SJSA1 (cell line): ENCODE results near the gene CDK7.

- RAMPAGE, long total RNA, result no peak
These were observed 72.7 kb downstream of the PIK3R1 start for GRCh38 chr5:68287934-68288913.

- RAMPAGE, long total RNA, result no peak
These were observed 73.4 kb downstream of the PIK3R1 start for GRCh38 chr5:68289017-68289224.

DNA sequence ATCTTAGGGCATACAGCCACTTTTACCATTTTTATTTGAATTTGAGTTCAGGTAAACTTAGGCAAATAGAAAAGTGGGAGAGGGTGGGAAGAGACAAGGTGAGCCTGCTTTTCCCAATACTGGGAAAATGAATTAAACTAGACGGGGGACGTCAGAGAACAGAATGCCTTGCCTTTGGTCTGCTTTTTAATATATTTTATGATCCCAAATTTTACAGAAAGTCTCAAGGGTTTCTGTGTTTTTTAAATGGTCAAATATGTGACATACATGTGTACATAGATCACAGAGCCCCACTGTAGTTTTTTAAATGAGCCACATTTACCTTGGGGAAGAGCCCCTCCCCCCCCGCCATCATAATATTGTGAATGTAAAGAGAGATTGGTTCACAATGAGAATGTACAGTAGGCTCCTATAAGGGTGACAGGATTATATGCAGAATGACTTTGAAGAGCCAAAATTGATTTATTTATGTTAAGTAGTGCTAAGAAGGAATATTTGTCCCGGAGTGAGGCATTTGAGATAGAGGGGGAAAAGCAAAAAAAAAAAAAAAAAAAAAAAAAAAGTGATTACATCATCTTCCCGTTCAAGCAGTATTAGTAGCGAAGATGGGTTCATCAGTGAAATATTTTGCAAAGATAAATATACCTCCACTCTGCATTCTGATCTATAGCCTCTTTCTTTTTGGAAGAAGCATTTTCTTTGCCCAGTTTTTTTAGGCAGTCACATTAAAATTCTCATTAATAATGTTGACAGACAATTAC, 73.8 kb downstream of the PIK3R1 start:
- RAMPAGE, long total RNA, result no peak

DNA sequence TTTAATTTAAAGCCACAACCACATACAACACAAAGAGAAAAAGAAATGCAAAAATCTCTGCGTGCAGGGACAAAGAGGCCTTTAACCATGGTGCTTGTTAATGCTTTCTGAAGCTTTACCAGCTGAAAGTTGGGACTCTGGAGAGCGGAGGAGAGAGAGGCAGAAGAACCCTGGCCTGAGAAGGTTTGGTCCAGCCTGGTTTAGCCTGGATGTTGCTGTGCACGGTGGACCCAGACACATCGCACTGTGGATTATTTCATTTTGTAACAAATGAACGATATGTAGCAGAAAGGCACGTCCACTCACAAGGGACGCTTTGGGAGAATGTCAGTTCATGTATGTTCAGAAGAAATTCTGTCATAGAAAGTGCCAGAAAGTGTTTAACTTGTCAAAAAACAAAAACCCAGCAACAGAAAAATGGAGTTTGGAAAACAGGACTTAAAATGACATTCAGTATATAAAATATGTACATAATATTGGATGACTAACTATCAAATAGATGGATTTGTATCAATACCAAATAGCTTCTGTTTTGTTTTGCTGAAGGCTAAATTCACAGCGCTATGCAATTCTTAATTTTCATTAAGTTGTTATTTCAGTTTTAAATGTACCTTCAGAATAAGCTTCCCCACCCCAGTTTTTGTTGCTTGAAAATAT, 82.4 kb downstream of the PIK3R1 start:
- RAMPAGE, long total RNA, result no peak

GRCh38 chr5:68746601-68747438, 347.0 kb upstream of the SLC30A5 start:
- RAMPAGE, long total RNA, result no peak

DNA sequence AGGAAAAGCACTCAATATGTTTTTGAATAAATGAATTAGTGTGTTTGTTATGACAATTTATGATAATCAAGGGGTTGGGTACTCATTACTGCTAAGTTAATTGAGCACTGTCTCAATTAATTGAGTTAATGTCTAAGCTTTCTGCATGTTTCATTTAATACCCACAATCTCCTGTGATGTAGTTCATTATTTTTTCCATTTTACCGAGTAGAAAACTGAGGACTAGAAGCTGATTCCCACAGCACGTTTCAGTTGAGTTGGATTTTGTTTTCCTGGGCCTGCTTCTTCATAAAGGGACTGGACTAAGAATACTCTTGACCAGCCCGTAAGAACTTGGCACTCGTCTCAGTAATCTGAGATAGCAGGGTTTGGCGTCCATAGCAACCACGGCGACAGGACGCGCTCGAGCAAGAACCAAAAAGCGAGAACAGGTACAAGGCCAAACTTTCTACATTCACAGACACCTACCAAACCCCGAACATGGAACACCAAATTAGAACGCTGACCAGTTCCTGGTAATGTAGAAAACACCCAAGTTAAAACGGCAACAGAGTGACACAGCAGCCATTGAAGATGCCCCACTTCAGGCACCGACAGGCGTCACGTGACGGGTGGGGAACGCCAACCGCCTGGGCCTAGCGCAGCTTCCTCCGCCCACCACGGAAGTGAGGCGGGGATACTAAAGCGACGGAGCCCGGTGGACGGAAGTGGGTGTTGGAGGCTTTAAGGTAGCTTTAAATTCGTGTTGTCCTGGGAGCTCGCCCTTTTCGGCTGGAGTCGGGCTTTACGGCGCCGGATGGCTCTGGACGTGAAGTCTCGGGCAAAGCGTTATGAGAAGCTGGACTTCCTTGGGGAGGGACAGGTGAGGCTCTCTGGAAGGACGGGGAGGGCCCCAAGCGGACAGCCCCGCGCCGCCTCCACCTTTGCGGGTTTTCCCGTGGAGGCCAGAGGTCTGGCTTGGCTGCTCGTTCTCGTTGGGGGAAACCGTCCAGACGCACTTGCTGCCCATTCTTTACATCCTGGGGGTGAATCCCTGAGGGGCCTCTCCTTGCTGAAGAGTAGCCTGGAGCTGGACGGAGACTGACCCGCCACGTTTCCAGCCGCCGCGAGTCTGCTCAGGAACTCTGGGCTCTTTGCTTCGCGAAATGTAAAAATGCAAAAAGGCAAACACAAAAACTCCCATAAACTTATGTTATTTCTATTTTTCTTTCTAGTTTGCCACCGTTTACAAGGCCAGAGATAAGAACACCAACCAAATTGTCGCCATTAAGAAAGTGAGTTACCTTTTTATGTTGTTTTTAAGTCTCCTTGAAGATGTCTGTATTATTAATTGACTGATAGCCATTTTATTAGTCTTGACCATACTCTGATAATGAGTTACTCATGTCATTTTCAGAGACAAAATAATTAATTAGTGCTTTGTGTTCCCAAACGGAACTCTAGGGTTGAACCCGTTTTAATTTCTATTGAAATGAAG, at the start of gene CDK7:
CDK7 (plus strand) TSS at position 707 of the 1,477 bp plus-strand sequence.
- RAMPAGE, long total RNA, result no peak

GRCh38 chr5:69300911-69301391, 31.6 kb downstream of the CCDC125 start:
- RAMPAGE, long total RNA, result no peak

DNA sequence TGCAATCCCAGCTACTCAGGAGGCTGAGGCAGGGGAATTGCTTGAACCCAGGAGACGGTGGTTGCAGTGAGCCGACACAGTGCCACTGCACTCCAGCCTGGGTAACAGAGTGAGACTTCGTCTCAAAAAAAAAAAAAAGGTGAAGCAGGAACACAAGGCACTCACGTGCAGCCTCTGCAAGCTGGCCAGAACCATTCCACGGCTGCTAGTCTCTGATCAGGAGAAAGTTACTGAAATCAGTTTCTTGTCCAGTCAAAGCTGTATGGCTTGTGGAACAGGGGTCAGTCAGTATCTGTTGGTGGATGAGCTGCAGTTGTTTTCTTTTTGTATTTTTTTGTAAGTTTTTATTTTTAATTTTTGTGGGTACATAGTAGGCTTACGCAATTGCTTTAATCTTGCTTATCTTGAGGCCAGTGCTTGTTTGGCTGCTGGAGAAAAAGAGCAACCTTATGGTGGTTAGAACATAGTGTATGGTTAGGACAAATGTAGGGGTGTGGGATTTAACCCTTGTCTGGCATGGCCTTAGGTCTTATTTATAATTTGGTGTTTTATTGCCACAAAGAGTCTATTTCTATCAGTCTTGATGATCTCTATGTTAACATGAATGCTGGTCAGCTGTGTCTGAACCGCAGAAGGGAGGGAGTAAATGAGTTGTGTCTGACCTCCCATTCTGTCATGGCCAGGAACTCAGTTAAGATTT, 32.7 kb upstream of the GTF2H2C start:
- RAMPAGE, long total RNA, result no peak

DNA sequence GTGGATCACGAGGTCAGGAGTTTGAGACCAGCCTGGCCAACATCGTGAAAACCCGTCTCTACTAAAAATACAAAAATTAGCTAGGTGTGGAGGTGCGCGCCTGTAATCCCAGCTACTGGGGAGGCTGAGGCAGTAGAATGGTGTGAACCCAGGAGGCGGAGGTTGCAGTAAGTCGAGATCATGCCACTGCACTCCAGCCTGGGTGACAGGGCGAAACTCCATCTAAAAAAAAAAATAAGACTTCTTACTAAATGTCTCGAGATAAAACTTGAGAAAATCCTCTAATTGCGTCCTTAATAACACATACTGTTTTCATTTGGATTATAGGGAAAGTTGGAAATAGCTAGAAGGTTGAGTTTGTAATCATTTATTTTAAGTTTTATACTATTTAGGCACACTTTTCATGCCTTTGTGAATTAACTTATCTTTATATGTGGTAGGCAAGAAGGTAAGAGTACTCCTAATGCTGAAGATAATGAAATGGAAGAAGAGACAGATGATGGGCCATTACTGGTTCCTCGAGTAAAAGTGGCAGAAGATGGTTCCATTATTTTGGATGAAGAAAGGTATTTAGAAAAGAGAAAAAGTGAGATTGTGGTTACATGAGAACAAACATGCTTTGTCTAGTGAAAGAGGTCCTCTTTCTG, 10.3 kb downstream of the BDP1 start:
- RAMPAGE, long total RNA, result no peak

GRCh38 chr5:71932453-71933453, 174.5 kb upstream of the MAP1B start:
- RAMPAGE, long total RNA, result no peak

DNA sequence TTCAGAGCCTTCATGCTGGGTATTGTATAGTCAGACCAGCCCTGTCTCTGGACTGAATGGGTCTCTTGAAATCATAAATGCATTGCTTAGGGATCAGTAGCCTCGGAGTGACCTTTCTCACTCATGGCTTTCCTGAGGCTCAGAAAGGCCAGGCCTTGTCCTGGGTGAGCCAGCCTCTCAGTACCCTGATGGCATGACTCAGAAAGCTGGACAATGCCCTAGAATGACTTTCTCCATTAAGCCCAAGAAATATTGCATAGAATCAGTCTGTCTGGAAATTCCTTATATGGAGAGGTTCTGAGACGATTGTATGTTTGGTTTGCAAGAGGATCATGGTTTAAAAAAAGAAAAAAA, 34.1 kb downstream of the MAP1B start:
- RAMPAGE, long total RNA, result no peak

DNA sequence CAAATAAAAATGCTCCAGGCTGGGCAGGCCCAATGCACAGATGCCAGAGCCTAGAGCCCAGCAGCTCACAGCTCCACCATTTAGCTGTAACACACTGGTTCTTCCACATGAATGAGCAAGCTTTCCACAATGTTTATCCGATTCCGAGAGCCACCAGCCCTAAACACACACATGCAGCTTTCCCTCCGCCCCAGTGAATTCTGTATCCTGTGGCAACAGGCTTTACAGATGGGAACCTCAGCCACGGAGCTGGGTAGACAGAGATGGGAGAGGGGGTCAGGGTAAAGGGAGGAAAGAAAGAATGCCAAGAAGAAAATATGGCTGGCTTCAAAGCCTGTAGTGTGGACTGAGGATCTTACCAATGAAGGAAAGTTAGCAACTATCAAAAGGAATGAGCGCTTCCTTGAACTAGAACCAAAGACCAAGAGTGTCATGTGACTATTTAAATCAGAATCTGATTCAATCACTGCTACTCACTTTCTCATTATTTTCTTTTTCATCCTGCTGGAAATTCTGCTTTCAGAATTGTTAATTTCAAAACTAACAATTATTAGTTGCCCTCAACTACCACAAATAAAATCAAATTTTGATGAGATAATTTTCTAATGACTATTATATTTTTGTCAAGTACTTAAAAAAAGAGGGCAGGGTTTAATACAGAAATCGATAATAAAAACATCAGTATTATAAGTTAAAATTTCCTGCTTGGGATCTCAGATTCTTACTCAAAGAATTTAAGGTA, 77.0 kb downstream of the MRPS27 start:
- RAMPAGE, long total RNA, result no peak

DNA sequence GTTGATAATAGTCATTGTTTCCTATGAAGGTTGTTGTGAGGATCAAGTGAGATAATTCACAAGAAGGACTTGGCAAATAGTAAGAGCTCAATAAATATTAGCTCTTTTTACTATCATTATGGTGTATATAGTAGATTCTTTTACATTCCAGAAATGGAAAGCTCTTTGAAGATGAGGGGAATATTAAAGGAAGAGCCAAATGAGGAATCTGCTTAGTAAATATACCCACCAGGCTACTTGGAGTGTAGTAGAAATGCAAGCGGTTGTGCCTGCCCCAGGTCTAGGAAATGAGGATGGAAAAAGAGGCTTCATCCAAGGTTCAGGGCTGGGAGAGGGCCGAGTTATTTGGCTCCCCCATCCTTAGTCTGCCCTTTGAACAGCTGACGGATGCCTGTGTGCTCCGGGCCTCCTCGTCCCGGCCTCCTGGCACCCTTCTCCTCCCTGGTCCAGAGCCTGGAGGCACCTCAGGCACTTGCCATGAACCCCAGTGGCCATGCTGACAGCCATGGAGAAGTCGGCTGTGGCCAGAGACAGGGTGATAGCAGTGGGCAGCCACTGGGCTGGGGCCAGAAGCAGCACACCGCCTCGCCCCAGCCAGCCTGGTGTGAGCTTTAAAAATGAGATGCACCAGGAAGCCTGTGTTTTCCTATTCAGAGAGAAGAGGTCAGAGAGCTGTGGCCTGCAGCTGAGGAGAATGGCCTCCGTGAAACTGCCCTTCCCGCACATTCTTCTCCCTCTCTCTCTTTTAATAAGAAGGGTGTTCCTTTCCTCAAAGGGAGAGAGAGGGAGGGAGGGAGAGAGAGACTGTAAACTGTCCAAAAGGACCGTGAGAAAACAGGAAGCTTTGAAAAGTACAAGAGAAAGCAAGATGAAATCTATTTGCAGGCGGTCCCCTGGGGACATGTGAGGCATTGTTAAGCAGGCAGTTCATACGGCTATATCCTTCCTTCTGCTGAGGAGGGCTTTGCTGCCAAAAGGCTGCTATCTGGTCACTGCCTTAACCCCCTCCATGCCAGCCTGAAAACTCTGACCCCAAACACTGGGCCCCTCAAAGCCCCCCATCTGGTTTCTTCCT, 55.4 kb downstream of the ZNF366 start:
- RAMPAGE, long total RNA, result no peak

DNA sequence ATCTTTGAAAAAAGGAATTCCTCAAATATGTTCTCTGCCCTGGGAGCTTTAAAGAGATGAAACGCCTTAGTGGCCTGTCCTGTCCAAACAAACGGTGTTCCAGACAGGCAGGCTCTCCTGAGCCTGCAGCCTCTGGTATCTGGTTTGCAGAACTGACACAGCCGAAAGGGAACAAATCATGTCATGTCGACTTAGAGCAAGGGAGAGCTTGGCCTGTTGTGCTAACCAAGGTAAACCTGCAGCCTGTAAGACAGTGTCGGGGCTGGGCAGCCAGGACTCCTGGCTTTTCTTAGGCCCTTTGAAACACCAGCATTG, 336 bp upstream of the ZNF366 start:
- RAMPAGE, long total RNA, result no peak

- RAMPAGE, long total RNA, result no peak
These were observed 53.2 kb upstream of the ZNF366 start for GRCh38 chr5:72560420-72560770.

DNA sequence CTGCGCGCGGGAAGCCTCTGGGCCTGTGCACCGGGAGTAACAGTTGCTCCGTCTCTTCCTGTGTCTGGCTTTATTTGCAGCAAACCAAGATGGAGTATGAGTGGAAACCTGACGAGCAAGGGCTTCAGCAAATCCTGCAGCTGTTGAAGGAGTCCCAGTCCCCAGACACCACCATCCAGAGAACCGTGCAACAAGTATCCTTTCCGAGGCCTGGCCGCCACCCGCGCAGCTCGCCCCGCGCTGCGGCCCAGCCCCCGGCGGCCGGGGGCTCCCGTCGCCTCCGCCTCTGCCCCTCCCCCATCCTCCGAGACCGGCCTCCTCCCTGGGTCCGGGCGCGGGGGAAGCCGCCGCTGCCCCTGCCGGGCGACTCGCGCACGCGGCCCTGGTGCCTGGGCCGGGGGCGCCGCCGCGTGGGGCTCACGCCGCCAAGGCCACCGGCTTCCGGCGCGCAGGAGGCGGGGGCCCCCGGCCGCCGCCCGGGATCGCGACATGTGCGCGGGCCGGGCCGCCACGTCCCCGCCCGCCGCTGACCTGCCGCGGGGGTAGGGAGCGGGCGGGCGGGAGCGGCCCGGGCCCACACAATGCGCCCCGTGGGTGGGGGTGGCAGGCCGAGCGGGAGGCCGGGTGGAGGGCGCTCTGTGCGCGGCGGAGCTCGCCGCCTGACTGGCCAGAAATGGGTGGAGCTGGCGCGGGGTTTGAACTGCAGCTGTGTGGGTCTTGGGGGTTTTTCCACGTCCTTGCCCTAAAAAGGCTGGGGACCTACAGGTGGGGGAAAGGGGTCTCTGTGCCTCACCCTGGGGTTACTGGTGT, 32.0 kb downstream of the TNPO1 start:
- RAMPAGE, long total RNA, result no peak

GRCh38 chr5:73182145-73182695, 9.2 kb downstream of the TMEM174 start:
- RAMPAGE, long total RNA, result no peak

DNA sequence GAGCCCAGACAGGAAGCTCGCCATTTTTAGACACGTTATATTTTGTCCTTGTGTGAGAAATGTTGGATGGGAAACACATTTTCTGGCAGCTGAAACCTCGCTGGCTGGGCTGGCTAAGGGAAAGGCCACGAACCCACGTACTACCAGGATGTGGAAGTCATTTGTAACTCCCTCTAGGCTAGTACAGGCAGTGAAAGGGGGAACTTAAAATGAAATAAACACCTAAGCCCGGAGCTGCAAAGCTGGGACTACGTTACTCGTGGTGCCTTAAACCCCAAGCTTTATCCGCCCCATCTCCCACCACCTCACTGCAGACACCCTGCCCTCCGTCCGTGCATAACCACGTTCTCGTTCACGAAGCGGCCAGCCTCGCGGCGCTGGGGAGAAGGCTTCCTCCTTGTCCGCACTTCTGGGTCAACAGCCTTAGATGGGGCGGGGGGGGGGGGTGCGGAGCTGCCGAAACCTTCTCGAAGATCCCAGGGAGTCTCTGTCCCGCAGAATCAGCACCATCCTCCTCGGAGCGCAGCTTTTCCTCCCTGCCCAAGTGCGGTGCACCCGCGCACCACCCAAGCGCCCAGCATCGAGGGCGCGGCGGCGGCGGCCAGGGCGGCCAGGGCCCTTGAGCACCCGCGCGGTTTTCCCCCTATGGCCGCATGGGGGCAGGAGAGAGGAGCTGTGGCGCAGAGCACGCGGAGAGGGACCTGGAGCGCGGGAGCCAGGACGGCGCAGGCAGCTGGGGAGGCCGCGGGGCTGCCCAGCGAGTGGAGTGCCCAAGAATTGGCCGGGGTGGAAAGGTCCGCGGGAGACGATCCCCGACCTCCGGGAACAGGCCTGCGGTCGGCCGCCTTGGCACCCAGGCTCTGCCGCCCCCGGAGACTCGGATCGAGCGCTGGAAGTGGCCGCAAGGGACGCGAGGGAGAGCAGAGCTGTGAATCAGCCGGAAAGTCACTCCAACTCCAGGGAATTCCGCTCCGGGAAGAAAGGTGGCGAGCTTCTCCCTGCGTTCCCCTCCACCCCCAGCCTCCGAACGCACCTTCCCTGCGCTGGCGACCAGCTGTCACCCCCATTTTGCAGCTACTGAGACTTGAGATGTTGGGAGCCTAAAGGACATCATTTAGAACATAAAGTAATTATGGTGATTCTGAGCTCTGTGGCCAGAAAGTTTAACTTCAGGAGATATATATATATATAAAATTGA, 43.0 kb downstream of the TMEM174 start:
- RAMPAGE, long total RNA, result no peak

- RAMPAGE, long total RNA, result no peak
These were observed 2.8 kb upstream of the FOXD1 start for GRCh38 chr5:73451364-73451870.

DNA sequence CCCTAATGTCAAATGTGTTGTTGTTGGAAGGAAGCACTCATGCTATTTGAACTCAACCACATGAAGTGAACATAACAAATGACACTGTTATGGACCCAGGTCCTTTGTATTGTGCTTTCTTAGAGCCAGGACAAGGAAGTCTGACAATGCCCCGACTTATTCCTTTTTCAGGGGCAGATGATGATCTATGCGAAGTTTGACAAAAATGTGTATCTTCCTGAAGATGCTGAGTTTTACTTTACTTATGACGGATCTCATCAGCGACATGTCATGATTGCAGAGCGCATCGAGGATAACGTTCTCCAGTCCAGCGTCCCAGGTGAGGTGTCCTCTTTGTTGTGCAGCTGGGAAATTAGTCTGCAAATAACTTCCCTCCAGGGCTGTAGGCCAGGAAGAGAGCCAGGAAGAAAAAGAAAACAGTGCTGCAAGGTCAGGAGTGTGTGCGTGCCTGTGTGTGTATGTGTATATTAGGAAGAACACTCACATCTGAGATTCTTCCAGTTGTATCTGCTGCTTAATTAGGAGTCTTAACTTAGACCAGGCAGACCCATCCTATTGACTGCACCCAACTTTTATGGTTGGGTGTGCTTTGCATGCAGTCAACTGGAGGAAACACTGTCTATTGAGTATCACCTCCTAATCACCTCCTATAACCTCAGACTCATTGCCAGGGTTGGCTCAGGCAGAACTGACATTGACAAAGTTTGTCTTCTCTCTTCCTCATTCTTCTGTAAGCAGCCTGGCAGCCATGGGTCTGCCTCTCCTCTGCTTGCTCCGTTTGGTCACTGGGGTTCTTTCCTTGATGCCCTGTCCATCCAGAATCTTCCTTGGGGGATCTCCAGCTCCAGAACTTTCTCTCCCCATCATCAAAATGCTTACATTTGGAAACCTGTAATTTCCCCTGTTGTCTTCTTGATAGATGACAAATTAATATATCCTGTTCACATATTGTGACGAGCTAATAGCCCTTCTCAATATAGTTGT, 124.0 kb downstream of the ARHGEF28 start:
- RAMPAGE, long total RNA, result no peak